BJ (cell line): ENCODE measurements around the genes MAP2K2, LRG1, SEMA6B and MYDGF.

GRCh38 chr19:3987727-3988370, 2.6 kb upstream of the EEF2 start:
- CAGE, long polyA plus RNA: no peak
- RRBS: no CpG with 5 or more reads among the region's 30 CpGs

DNA sequence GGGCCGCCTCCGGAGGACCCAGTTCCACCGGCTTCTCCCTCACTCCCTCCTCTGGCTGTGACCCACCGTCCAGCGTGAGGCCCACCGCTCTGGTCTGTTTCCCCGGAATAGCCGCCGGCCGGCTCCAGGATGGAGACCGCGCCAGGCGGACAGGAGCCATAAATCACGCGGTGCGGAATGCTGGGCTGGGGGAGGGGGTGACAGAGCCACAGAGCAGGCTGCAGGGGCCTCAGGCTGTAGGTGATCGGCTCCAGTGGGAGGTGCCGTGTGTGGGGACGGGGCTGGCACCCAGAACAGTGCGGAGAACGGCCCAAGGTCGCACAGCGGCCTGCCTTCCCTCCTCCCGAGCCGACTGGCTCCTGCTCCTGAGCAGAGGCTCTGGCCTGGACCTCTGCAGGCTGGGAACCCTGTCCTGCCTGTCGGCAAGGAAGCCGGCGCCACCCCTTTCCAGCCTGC, 8.2 kb downstream of the PIAS4 start:
- CAGE, long polyA plus RNA: no peak
- RRBS: 52% methylated on average over 6 of the region's 28 CpGs

- CAGE, long polyA plus RNA: no peak
- RRBS: 50% methylated on average over 37 of the region's 51 CpGs
Observed at GRCh38 chr19:4059324-4060360, 7.1 kb downstream of the ZBTB7A start.

GRCh38 chr19:4067211-4068013, 713 bp upstream of the ZBTB7A start:
- CAGE, long polyA plus RNA: no peak
- RRBS: 2% methylated on average over 26 of the region's 79 CpGs

- CAGE, long polyA plus RNA: no peak
- RRBS: 64% methylated on average over 4 of the region's 33 CpGs
Observed at GRCh38 chr19:4102880-4103754, 20.8 kb downstream of the MAP2K2 start.

GRCh38 chr19:4112624-4113304, 11.2 kb downstream of the MAP2K2 start:
- CAGE, long polyA plus RNA: no peak
- RRBS: no CpG with 5 or more reads among the region's 30 CpGs

DNA sequence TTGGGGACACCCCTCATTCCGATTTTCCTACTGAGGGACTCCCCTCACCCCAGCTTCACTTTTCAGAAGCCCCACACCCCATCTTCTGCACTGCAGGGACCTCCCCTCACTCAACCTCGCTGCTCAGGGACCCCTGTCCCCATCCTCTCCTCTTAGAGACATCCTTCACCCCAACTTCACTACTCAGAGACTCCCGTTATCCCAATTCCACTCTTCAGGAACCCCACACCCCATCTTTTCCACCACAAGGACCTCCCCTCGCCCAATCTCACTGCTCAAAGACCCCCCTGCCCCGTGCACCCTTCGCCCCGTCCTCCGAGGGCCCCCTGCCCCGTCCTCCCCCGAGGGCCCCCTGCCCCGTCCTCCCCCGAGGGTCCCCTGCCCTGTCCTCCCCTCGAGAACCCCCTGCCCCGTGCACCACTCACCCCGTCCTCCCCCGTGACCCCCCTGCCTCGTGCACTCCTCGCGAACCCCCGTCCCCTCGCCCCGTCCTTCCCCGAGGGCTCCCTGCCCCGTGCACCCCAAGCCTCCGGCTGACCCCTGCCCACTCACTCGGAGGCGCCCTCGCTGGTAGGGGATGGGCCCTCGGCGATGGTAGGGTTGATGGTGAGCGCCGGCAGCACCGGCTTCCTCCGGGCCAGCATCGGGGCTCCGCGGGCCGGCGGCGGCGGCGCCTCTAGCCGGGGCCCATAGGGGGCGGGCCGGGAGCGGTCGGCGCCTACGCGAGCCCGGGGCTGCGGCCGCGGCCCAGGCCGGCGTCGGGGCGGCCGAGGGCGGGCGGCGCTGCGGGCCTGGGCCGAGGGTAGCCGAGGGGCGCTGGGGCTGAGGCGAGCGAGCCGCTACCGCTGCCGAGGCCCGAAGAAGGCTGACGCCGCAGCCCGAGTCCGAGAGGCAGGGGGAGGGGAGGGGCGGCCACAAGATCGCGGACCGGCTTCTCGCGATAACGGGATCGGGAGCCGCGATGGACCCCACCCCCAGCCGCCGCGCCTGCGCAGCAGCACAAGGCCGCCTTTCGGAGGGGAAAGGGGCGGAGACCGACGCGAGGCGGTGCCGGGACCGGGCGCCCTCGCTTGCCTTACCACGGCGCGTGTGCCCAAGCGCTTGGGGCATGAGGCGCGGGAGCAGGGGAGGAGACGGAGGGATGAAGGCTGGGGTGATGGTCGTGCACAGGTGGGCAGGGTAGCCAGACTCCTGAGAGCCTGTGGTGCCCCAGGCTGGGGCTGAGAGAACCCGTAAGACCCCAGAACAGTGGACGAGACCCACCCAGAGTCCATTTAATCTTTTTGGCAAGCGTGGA, at the start of gene MAP2K2:
Gene MAP2K2, minus strand, starts transcription at position 891 of the 1,297 bp plus-strand sequence.
- CAGE, long polyA plus RNA: start-site peak on the minus strand centred at position 882 of the sequence, 30 bp wide, 47 and 42 reads in 2 replicates
- RRBS: 0% methylated on average over 3 of the region's 112 CpGs

DNA sequence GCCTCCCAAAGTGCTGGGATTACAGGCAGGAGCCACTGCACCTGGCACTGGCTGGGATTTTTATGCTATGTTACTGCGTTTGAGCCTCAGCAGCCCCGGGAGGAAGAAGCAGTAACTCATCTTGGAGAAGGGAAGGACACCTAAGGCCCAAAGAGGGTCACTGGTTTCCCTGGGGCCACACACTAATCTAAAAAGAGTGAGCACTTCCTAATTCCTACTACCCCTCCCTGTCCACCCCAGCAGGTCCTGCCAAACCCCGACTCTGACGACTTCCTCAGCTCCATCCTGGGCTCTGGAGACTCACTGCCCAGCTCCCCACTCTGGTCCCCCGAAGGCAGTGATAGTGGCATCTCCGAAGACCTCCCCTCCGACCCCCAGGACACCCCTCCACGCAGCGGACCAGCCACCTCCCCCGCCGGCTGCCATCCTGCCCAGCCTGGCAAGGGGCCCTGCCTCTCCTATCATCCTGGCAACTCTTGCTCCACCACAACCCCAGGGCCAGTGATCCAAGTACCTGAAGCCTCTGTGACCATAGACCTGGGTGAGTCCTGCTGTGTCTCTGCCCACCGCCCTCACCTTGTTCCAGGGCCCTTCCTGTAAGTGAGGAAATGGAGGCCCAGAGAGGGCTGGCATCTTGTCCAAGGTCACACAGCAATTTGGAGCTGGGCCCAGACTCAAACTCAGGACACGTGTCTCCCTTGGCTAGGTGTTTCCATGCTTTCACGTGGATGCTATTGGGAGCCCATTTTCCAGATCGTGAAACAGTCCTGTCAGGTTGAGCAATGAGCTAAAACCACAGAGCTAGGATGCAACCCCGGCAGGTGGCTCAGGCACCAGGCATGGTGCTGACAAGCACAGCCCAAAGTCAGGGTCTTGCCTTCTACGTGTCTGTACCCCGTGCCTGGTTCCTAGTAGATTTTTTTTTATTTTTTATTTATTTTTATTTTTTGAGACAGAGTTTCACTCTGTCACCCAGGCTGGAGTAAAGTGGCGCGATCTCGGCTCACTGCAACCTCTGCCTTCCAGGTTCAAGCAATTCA, 3.6 kb downstream of the CREB3L3 start:
- CAGE, long polyA plus RNA: no peak
- RRBS: no CpG with 5 or more reads among the region's 21 CpGs

GRCh38 chr19:4171798-4172445, 10.4 kb downstream of the SIRT6 start:
- CAGE, long polyA plus RNA: no peak
- RRBS: 57% methylated on average over 2 of the region's 19 CpGs

DNA sequence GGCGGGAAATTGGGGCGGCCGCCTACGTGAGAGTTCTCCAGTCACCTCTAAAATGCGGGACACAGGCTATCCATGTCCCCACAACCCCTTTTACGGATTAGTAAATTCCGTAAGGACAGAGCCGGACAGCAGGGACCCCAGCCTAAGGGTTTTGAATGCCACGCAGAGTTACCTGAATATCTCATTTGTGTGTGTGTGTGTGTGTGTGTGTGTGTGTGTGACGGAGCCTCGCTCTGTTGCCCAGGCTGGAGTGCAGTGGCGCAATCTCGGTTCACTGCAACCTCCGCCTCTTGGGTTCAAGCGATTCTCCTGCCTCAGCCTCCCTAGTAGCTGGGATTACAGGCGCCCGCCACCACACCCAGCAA, 273 bp downstream of the ANKRD24 start:
- CAGE, long polyA plus RNA: no peak
- RRBS: 13% methylated on average over 3 of the region's 17 CpGs

DNA sequence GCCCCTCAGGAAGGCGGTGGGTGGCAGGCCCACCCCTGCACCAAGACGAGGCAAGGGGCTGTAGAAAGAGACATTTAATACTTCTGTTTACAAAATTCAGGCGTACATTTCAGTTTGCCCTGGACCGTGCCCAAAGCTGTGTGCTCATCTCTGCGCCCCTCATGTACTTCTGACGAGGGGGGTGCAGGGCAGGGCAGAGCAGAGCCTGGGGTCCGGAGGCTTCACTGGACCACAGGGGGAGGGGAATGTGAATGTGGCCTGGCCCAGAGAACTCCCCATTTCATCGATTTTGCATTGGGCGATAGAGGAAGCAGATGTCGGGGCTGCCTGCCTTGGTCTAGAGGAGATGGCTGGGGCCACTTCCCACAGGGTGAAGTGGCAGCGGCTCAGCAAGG, 16.9 kb downstream of the MPND start:
- CAGE, long polyA plus RNA: no peak
- RRBS: no CpG with 5 or more reads among the region's 11 CpGs

- CAGE, long polyA plus RNA: no peak
- RRBS: no CpG with 5 or more reads among the region's 23 CpGs
Observed at GRCh38 chr19:4475138-4475817, 3.2 kb downstream of the HDGFL2 start.

GRCh38 chr19:4499875-4500327, 18.4 kb downstream of the PLIN4 start:
- CAGE, long polyA plus RNA: no peak
- RRBS: no CpG with 5 or more reads among the region's 16 CpGs

- CAGE, long polyA plus RNA: no peak
- RRBS: no CpG with 5 or more reads among the region's 36 CpGs
Observed at GRCh38 chr19:4504221-4504916, 13.9 kb downstream of the PLIN4 start.

DNA sequence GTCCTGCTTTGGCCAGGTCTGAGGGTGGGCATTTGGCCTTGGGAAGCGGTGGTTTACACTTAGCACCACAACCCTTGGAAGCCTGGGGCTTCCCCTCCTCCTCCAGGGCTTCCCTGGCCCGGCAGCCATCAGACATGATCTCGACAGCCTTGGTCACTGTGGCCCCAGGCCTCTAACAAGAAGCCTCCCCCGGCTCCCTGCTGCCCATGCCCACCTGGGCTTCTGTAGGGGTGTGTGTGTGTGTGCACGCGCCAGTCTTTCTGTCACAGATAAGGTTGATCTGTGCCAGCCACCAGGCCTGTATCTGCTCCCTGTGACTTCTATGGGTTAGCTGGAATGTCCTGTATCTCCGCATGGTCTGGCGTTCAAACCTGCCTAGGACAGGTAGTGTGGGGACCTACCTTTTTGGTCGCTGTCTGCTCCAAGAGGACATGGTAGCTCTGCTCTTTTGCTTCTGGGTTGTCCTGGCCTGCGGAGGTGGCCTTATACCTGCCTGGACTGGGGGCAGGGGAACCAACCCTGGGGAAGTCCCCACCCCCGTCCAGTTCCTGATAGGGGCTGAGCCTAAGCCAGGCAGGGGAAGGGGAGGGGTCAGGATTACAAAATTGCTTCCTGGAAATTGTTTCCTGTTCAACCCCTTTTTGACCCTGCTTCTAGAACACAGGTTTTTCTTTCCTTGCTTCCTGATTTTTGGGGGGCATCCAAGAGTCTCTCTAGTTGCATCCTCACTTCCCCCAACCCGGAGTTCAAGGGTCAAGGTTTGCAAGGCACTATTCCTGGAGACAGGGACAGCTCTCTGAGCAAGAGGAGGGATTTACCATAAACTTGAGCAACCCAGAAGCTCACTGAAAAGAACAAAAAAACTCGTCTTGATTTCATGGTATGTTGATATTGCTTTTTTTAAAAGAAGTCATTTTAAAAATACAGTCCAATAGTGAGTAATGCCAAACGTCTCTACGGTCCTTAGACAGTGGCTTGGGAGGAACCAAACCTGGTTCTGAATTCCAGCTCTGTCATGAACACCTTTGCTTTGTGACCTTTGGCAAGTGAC, at the start of gene LRG1:
Gene LRG1, minus strand, starts transcription at position 456 of the 1,051 bp plus-strand sequence.
- CAGE, long polyA plus RNA: no peak
- RRBS: 49% methylated on average over 3 of the region's 15 CpGs

GRCh38 chr19:4547058-4547716, 7.4 kb upstream of the LRG1 start:
- CAGE, long polyA plus RNA: no peak
- RRBS: no CpG with 5 or more reads among the region's 13 CpGs

DNA sequence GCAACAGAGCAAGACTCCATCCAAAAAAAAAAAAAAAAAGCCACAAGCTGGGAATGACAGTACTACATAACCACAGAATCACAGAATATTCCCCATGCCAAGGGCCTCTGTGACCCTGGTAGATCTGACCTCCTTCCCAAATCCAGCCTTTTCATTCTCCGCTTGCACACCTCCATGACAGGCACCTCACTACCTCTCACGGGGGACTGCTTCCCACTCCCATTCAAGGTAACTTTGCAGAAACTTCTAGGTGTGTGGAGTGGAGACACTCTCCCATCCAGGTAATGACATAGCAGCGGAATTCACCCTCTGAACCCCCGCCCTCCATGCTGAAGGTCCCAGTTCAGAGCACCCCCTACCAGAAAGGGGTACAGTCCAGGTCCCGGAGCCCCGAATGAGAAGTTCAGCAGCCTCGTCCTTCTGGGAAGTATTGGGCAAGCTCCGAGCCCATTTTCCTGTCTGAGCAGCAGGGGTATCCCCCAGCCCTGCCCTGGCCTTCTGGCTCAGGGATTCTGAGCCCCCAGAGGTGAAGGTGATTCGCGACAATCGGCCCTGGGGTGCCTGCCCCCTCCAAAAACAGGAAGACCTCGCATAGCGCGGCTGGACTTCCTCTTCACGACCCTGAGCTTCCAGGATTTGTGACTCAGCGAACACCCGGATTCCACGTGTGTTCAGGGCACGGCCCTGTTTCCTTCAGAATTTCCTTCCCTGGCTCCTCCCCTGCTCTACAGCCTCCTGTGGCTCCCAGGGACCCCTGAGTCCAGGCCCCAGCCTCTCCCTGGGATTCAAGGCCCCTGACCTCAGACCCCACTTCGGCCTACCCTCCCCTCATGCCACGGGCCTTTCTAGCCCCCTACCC, at the start of gene SEMA6B:
Gene SEMA6B, minus strand, starts transcription at position 514 of the 859 bp plus-strand sequence.
- CAGE, long polyA plus RNA: no peak
- RRBS: no CpG with 5 or more reads among the region's 21 CpGs

DNA sequence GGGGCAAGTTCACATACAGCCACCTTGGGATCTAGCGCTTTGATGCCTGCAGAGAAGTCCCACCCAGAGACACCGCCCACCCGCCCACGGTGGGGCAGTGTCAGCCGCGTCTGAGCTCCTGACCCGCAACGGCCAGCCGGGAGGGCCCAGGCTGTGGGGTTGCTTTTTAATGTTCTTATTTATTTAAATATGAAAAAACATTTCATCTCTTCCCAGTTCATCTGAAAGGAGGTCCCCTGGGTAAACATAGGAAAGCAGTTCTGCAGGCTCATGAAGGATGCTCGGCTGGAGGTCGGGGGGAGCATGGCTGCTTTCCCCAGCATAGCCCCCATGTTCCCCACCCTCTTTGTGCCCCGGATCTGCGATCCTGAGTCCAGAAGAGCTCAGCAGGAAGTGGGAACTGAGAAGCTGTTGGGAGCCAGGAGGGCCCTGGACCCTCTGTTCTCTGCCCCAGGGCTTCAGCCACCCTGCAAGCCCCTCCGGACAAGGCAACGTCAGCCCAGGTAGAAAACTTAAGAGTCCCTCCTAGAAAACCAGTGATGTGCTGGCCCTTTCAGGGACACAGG, 12.7 kb downstream of the MYDGF start:
- CAGE, long polyA plus RNA: no peak
- RRBS: 80% methylated on average over 2 of the region's 15 CpGs

DNA sequence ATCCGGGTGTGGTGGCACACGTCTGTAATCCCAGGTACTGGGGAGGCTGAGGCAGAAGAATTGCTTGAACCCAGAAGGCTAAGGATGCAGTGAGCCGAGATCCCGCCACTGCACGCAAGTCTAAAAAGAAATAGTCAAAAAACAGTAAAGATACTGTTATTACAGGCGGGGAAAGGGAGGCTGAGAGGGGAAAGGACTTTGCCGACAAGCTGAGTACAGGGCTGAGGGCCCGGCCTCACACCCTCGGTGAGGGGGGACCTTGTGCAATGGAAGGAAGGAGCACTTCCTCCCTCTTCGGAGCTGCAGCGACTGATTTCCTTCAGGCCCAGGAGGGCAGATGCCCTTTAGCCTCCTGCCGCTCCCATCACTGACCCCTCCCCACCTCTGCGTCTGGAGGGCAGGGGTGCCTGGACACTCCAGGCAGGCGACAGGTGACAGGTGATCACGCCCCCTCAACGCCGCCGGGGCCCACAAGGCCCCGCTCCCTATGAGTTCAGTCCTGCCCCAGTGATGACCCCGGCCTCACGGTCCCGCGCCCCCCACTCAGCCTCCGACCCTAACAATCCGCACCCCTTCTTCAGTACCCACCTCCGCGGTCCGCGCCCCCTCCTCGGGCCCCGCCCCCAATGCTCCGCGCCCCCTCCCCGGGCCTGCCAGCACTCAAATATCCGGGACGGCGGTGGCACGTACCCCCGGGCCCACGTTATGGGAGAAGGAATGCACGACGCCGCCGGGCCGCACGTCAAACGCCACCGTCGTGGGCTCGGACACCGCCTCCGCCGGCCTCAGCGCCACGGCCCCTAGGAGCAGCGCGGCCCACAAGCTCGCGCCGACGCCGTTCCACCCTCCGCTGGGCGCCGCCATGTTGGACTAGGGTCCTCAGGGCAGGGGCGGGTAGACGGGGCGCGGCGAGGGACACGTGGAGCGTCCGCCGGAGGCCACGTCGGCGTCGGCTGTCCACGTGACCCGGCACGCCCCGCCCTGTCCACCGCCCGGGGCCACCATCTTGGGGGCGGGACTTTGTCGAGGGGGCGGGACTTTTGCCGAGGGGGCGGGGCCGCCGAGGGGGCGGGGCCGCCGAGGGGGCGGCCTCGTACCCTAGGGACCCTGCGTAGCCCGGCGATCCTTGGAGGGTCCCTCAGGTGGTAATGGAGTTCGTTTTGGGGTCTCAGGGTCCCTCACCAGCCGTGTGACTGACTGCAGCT, at the start of gene MYDGF:
Gene MYDGF, minus strand, starts transcription at position 872 of the 1,205 bp plus-strand sequence.
- CAGE, long polyA plus RNA: start-site peak on the minus strand centred at position 869 of the sequence, 47 bp wide, 3,796 and 1,543 reads in 2 replicates
- RRBS: 1% methylated on average over 13 of the region's 101 CpGs

DNA sequence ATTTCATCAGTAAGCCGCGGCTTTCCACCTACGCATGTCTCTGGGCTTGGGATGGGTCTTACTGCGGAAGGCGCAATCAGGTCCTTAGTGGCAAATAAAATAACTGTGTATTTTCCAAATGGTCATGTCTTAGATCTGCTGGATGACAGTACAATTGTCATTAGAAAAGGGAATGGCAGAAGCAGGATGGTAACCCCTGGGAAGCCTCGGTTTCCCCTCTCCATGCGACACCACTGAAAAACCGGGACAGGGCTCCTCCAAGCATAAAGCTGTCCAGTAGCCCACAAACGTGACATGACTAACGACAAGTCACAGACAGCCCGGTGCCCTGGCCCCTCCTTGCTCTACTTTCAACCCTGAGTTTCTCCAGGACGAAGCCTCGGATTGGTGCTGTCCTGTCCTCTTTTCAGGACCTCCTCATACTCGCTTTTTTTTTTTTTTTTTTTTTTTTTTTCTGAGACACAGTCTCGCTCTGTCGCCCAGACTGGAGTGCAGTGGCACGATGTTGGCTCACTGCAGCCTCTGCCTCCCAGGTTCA, 16.4 kb downstream of the DPP9 start:
- CAGE, long polyA plus RNA: no peak
- RRBS: 72% methylated on average over 4 of the region's 17 CpGs